GM19239 (cell line): ENCODE data around the genes TEX33 and CARD10.

- RRBS = 3% methylated on average over 2 of the region's 11 CpGs
These were observed 17.3 kb upstream of the EIF3D start for GRCh38 chr22:36546301-36546532.

- RRBS = no CpG with 5 or more reads among the region's 8 CpGs
These were observed 10.6 kb upstream of the IFT27 start for GRCh38 chr22:36786572-36786959.

DNA sequence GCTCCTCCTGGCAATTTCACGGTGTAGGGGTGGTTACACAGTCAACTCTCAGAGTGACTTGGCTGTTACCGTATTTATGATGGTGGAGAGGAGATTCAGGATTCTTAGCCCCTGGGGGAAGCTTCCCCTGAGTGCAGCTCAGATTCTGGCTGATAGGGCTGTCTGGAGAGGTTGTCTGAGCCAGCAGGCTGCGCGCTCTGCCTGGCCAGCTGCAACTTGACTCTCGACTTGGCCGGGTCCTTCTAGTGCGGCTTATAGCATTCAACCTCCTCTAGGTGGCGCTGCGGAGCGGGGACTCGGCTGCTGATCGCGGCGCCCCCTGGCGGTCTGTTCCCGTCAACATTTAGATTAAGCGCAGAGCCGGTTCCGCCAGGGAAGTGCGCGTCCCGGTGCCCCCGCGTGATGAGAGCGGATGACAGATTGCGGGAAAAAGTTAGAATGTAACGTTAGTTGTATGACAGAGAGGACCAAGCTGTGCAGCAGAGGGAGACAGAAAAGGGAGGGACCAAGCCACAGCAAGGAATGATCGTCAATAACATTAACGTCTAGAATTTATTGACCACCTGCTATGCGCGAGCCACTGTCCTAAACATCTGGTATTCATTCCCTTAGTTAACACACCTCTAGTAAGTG lies 4.4 kb upstream of the NCF4 start:
- RRBS = no CpG with 5 or more reads among the region's 31 CpGs

DNA sequence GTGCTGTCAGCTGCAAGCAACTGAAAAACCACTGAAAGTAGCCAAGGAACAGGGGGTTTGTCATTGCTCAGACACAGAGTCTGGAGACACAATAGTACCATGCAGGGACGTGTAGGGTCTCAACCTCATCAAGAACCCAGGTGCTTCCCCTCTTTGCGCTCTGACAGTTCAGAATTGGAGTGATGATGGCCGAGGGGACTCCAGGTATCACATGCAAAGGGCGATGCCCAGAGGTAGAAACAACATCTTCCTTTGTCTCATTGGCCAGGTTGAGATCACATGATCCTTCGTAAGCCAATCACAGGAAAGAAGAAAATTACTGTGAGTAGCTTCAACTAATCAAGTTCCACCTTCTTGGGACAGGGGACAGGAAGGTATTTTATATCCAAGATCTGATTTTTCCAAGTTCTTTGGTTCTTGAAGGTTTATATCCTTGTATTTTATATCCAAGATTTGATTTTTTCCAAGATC lies 11.6 kb upstream of the CSF2RB start:
- RRBS = no CpG with 5 or more reads among the region's 5 CpGs

GRCh38 chr22:36977764-36978447 lies 29.7 kb downstream of the TEX33 start:
- RRBS = no CpG with 5 or more reads among the region's 21 CpGs

GRCh38 chr22:37007560-37008036 lies at the start of gene TEX33:
TSS of gene TEX33 (minus strand) at chr22:37007851.
- RRBS = no CpG with 5 or more reads among the region's 3 CpGs

GRCh38 chr22:37121727-37122852 lies 12.6 kb upstream of the TMPRSS6 start:
- RRBS = no CpG with 5 or more reads among the region's 17 CpGs

DNA sequence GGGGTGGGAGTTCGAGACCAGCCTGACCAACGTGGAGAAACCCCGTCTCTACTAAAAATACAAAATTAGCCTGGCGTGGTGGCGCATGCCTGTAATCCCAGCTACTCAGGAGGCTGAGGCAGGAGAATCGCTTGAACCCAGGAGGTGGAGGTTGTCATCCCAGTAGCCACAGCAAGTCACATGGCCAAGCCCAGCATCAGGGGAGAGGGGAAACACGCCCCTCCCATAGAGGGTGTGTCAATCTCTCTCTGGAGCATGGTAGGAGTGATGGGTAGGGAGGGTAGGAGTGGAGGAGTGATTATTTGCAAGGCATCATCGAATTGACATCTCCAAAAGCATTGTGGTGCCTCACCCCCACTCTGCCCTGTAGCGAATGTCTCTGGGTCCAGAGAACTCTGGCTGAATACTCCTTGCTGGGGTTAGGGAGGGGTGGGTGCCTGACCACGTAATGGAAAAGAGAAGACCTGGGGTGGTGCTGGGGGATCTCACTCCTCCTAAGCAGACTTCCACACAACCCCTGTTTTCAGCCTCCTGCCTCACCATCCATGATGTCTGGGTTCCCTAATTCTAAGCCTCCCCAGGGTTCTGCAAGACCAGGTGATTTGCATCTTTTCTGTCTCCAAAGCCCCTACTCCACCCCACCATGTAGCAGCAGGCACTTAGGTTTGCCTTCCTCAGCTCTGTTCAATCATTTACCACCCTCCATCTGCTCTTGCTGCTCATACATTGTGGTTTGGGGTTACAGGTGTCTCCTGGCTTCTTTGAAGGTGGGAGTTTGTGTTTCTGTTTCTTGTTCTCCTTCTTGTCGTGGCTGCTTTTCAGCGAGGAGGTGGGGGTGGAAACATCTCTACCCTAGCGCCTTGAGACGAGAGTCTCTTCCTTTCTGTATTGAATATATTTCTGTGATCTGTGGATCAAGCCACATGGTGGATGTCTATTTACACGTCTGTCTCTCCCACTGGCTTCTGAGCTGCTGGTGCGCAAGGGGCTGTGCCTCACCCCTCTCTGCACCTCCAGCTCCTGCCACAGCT lies 6.4 kb upstream of the SSTR3 start:
- RRBS = no CpG with 5 or more reads among the region's 16 CpGs

DNA sequence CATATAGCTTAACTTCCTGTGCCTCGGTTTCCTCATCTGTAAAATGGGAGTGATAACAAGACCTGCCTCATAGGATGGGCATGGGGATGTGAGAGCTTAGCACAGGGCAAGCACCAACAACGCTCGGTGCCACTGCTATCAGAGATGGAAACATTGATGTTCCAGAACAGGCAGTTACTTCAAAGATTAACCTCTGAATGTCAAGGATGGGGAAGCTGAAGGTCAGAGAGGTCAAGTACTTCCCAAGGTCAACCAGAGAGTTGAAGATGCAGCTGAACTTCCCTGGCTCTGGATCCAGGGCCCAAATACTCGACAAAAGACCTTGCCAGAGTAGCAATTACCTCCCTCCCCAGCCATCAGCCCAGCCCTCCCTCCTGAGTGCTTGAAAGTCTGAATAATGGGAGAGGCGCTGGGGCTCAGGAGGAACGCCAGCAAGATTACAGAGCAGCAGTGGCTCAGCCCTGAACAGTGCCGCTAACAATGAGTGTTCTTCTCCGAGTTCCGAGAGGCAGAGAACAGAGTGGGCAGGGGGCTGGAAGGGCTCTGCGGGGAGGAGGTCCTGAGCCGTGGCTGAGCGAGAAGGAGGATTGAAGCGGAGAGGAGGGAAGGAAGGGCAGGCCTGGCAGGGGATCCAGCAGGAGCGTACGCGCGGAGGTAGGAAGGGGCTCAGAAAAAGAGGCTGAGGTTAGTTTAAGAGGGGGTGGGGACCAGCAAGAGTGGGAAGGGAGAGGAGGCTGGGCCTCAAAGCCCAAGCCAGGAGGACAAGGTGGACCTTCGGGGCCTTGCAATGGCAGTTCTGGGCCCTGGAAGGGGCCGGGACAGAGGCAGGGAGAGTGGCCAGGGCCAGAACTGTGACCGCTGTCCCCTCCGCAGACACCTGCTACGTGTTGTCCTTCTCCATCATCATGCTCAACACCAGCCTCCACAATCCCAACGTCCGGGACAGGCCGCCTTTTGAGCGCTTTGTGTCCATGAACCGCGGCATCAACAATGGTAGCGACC lies 20.4 kb downstream of the CYTH4 start:
- RRBS = no CpG with 5 or more reads among the region's 29 CpGs

GRCh38 chr22:37484077-37484820 lies 1.9 kb downstream of the MFNG start:
- RRBS = 2% methylated on average over 14 of the region's 32 CpGs

- RRBS = no CpG with 5 or more reads among the region's 14 CpGs
These were observed 15.3 kb downstream of the CARD10 start for GRCh38 chr22:37503760-37504396.

GRCh38 chr22:37519157-37520061 lies at the start of gene CARD10:
TSS of gene CARD10 (minus strand) at chr22:37519415.
- RRBS = 4% methylated on average over 59 of the region's 104 CpGs

- RRBS = no CpG with 5 or more reads among the region's 11 CpGs
These were observed 2.3 kb upstream of the CARD10 start for GRCh38 chr22:37521448-37521948.

- RRBS = 5% methylated on average over 8 of the region's 32 CpGs
These were observed 6.0 kb downstream of the CDC42EP1 start for GRCh38 chr22:37566152-37566859.

DNA sequence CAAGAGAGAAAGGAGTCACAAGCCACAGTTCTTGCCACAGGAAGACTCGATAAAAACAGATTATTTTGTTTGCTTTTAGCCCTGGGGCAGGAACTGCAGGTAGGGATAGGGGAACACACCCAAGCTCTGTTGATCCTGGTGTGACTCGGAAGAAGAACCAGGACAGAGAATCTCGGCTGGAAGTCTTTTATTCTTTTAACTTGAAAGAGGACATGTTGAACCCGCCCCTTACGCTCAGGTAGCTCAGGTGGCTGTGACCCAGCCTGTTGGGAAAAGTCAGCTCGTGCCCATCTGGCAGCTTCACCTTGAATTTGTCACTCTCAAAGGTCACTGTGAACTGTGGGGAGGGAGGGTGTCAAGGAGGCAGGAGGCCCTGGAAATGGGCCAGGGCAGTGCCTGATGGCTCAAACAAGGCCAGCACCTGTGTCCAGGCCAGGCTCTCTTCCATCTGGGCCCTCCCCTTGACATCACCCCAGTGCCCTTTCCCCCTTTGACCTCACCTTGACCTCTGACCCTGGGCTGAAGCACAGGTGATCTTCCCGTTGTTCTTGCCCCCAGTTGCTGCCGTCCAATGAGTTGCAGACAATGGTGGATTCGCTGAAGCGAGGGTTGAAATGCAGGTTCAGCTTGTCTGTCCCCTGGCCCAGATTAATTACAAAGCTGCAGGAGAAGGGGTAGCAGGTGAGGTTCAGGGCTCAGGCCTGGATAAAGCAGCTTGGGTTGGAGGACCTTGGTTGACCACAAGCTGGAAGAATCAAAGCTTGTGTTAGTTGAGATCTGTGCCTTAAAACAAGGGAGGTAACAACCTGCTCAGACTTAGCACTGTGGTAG lies 9.6 kb downstream of the LGALS2 start:
- RRBS = no CpG with 5 or more reads among the region's 10 CpGs

GRCh38 chr22:37610557-37611768 lies 2.3 kb downstream of the GGA1 start:
- RRBS = no CpG with 5 or more reads among the region's 23 CpGs

- RRBS = no CpG with 5 or more reads among the region's 4 CpGs
These were observed 823 bp upstream of the PDXP start for GRCh38 chr22:37657797-37658002.

- RRBS = no CpG with 5 or more reads among the region's 8 CpGs
These were observed 1.1 kb downstream of the PDXP start for GRCh38 chr22:37659535-37660061.

GRCh38 chr22:37660959-37661917 lies 2.7 kb downstream of the PDXP start:
- RRBS = no CpG with 5 or more reads among the region's 13 CpGs

DNA sequence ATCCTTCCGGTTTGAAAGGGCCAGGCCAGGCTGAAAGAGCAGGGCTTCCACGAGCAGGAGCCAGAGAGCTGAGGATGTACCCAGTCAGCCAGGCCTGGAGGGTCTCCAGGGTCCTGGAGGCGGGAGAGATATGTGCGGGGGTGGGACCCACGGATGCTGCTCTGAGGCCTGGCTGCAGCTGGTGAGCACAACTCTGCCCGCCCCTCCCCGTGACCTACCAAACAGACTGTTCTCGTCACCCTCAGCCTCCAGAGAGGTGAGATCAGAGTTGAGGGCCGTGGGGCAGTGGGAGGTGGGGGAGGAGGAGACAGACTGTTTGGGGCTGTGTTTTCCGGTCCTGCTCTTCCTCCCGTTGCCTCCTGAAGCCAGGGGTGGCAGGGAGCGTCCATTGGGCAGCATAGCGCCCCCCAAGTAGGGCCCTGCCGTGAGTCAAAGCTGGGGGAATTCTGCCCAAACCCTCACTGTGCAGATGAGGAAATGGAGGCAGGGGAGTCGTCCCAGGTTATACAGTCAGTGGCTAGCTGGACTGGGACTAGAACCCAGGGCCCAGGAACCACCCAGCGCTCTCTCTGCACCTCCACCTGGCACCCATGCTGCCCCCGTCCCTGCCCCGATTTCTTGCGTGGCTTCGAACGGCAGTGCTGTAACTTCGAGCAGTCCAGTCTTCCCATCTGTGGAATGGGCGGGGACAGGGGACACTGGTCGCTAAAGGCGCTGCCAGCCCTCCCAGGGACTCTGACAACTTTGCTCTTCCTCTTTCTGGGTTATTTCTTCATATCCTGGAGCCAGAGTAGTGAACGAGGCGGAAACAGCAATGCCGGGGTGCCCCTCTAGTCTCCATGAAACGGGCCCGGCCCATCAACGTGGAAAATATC lies 42.4 kb downstream of the TRIOBP start:
- RRBS = no CpG with 5 or more reads among the region's 31 CpGs